GM19239 (cell line): ENCODE measurements around the gene GRK1.

DNA sequence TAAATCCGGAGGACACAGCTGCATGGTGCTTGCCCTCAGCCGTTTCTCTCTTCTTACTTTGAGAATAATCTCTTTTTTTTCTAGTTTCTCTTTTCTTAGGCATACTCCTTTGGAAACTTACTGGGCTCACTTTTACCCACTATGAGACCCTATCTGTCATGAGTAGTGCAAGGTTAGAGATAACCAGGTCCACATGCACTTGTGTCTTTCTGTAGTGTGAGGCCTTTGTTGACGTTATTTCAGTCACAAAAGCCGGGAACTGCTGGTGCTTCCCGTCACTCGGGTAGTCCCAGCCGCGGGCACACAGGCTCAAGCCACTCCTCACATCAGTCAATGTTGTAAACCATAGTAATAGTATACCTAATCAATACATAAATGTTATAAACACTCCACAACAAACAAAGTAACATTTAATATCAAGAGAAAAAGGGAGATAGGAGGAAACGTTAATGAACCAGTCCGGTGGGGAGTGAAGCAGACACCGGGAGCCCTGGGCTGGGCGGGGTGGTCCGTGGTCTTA, 81.7 kb downstream of the ATP11A start:
- RRBS: no CpG with 5 or more reads among the region's 13 CpGs

DNA sequence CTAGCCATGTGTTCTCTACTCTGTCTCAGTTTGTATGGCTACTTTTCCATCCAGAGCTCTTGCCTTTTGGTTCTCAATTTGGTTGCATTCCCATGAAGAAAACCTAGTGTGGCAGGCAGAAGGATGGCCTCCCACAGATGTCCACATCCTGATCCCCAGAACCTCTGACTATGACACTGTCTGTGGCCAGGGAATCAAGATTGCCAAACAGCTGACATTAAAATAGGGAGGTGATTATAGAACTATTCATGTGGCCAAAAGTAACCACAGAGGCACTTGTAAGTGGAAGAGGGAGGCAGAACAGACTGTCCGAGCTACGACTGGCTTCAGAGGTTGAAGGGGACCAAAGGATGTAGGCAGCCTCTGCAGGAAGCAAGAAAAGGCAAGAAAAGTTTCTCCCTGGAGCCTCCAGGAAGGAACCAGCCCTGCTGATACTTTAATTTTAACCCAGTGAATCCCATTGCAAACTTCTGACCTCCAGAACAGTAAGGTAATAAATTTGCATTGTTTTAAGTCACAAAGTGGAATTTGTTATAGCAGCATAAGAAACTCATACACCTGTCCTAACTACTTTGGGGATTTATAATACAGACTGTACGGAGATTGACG, 106.4 kb downstream of the ATP11A start:
- RRBS: no CpG with 5 or more reads among the region's 4 CpGs

DNA sequence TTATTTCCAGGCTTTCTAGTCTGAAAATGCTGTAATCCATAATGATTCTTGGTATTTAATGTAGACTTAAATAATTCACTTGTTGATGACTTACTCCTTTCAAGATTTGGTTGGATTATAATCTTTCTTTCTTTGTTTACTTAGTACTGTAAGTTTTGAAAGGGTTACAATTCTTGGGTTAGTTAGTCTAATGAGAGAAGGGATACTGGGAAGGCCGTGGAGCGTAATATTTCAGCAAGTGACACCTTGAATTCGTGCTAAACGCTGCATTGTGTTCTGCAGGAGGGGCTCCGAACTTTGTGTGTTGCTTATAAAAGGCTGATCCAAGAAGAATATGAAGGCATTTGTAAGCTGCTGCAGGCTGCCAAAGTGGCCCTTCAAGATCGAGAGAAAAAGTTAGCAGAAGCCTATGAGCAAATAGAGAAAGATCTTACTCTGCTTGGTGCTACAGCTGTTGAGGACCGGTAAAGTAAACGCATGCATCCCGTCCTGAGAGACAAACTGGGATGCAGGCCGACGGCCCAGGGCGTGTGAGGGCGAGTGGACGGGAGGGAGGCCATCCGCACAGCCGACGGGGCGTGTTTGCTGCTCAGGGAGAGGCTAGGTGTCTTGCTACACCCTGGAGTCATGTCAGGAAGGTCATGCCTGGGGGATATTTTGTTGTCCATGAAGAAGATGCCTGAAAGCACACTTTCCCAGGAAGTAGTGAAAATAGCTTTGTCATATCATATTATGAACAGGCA, 118.1 kb upstream of the MCF2L start:
- RRBS: no CpG with 5 or more reads among the region's 18 CpGs

GRCh38 chr13:113002176-113002610, 33.2 kb downstream of the MCF2L start:
- RRBS: no CpG with 5 or more reads among the region's 12 CpGs

GRCh38 chr13:113023157-113023516, 54.1 kb downstream of the MCF2L start:
- RRBS: 66% methylated on average over 4 of the region's 18 CpGs

DNA sequence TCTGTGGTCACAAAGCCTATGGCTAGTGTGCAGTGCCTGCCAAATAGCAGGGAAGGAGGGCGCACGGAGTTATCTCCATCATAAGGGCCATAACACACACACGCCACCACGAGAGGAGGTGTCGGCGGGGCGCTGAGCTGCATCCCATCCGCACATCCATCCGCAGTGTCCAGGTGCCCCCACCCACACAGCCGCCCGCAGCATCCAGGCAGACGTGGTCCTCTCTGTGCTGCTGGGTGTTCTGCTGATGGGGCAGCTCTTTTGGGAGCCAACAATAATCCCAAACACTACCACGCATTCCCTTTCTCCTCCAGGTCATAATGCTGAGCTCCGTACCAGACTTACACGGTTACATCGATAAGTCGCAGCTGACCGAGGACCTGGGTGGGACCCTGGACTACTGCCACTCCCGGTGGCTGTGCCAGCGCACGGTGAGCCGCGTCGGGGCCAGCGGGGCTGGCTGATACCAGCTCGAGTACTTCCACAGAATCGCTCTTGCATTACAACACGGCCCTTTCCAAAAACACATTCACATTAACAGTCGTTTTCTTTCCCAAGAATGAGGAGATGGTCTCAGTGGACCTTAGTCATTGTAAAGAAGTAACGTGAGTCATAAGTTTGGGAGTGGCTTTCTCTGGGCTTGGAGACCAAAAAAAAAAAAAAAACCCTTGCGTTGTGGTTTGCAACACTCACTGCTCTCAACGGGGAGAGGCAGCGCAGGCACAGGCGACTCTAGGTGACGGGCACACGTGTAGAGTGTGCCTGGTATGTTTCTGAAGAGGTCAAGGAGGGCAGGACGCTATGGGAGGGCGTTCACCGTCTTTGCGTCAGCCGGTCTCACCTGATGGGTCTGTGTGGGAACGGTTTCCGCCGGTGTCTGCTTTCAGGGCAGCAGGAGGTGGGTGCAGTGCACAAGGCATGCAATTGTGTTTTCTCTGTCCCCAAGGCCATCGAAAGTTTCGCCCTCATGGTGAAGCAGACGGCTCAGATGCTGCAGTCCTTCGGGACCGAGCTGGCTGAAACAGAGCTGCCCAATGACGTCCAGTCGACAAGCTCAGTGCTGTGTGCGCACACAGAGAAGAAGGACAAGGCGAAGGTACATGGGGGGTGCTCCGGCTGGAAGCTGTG, 41.2 kb upstream of the F7 start:
- RRBS: no CpG with 5 or more reads among the region's 54 CpGs

- RRBS: no CpG with 5 or more reads among the region's 24 CpGs
Measured at GRCh38 chr13:113075577-113076228, 29.9 kb upstream of the F7 start.

GRCh38 chr13:113138698-113139560, 16.3 kb downstream of the F10 start:
- RRBS: 61% methylated on average over 5 of the region's 17 CpGs

GRCh38 chr13:113185037-113185481, 23.4 kb downstream of the PCID2 start:
- RRBS: no CpG with 5 or more reads among the region's 9 CpGs

GRCh38 chr13:113188499-113189327, 19.8 kb downstream of the PCID2 start:
- RRBS: no CpG with 5 or more reads among the region's 12 CpGs

DNA sequence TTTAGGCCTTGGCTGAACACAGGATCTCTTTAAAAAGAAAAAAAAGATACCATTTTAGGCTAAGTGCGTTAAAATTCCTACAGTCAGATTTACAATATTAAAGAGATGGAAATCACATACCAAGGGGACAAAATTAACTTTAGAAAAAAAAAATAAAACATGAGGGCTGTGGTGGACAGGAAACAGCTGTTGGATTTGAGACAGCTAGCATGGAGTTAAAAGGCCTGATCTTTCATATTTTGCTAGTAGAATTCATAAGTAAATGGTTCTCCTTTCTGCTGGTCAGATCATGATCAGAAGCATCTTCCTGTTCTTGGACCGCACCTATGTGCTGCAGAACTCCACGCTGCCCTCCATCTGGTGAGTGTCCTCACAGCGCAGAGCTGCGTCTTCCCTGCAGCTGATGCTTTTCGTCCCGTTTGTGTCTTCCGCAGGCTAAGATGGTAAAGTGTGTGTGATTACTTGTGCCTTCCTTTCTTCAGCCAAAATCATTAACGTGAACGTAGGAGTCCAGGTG, 19.8 kb downstream of the CUL4A start:
- RRBS: no CpG with 5 or more reads among the region's 10 CpGs

GRCh38 chr13:113252845-113253352, 43.5 kb downstream of the CUL4A start:
- RRBS: no CpG with 5 or more reads among the region's 5 CpGs

- RRBS: 4% methylated on average over 33 of the region's 65 CpGs
Measured at GRCh38 chr13:113297333-113298107, 481 bp downstream of the LAMP1 start.

DNA sequence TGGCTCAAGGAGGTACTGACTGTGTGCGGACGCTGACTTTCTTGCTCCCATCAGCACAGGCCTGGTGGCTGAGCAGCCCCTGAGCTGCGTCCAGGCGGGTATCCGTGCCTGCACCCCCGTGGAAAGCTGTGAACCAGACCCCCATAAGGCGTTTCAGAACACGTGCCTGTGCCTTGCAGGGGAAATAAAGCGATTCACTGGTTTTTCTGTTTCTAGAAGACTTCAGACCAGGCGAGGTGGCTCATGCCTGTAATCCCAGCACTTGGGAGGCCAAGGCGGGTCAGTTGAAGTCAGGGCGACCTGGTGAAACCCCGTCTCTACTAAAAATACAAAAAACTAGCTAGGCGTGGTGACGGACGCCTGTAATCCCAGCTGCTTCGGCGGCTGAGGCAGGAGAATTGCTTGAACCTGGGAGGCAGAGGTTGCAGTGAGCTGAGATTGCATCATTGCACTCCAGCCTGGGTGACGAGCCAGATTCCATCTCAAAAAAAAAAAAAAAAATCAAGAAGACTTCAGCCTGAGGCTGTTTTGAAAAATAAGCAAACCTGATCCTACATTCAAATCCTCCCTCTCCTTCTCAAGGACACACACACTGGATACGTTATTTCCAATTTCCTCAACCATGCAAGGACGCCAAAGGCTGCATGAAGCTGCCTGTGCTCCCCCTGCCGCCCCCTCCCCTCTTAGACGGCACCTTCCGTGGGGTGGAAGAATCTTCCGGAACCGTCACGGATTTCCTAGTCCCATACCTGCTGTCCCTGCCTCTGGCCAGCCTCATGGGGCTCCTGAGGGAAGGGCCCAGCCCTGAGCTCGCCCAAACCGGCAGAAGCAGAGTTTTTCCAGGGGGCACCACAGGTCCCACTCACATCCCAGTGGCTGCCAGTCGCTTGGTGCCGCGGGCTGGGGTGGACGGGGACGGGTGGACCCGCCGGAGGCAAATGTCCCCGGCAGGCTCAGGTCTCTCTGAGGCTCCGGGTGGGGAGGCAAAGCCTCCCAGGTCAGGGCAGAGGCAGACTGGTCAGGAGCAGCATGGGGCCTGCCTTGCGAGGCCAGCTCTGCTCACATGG, 25.2 kb downstream of the ADPRHL1 start:
- RRBS: 67% methylated on average over 5 of the region's 39 CpGs

DNA sequence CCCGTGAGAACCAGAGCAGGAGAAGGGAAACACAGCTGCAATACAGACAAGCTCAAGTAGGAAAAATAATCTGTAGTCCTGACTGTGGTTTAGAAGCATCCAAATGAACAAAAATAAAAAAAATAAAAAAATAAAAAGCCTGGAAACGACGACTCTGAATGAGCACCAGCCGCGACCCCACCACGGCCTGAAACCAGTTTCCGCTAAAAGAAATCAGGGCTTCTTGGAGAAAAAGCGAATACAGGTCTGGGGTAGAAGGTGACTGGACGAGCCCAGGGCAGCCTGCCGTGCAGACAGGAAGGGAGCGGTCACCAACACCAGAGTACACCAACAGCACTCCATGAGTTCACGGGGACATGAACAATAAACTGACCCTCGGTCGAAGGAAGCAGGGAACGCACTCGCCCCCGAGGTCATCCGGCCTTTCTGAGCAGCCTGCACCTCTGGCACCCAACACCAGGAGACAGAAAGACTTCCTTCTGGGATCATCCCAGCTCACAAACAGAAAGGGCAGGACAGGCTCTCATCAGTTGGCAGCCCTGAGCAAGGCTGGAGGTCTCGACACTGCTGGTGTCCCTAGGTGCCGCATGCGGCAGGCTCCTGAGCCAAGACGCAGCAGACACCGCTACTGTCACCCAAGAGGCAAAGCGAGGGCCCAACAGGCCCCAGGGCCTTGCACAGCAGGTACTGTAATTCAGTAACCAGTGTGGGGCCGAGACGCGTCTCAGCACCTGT, 18.2 kb downstream of the DCUN1D2 start:
- RRBS: no CpG with 5 or more reads among the region's 27 CpGs

- RRBS: no CpG with 5 or more reads among the region's 34 CpGs
Measured at GRCh38 chr13:113512080-113513399, 21.7 kb downstream of the TMCO3 start.

- RRBS: no CpG with 5 or more reads among the region's 13 CpGs
Measured at GRCh38 chr13:113547554-113548032, 37.0 kb upstream of the TFDP1 start.

GRCh38 chr13:113607044-113607734, 22.6 kb downstream of the TFDP1 start:
- RRBS: no CpG with 5 or more reads among the region's 24 CpGs

GRCh38 chr13:113616150-113616962, 31.8 kb downstream of the TFDP1 start:
- RRBS: no CpG with 5 or more reads among the region's 24 CpGs

- RRBS: 80% methylated on average over 14 of the region's 27 CpGs
Measured at GRCh38 chr13:113666808-113667502, at the start of gene GRK1. GRK1 (plus strand) TSS chr13:113667219.